NT2/D1 (cell line): ENCODE data around the gene TAF5.

- RRBS, 2 experiments, result 2 to 3% methylated on average over 3 of the region's 16 CpGs
These were observed 452 bp downstream of the NFKB2 start for GRCh38 chr10:102395820-102396493.

GRCh38 chr10:102454675-102455415 is 3.5 kb upstream of the C10orf95 start:
- RRBS, 2 experiments, result no CpG with 5 or more reads among the region's 12 CpGs

GRCh38 chr10:102596819-102598064 is 47.0 kb upstream of the TRIM8 start:
- RRBS, 2 experiments, result no CpG with 5 or more reads among the region's 16 CpGs

DNA sequence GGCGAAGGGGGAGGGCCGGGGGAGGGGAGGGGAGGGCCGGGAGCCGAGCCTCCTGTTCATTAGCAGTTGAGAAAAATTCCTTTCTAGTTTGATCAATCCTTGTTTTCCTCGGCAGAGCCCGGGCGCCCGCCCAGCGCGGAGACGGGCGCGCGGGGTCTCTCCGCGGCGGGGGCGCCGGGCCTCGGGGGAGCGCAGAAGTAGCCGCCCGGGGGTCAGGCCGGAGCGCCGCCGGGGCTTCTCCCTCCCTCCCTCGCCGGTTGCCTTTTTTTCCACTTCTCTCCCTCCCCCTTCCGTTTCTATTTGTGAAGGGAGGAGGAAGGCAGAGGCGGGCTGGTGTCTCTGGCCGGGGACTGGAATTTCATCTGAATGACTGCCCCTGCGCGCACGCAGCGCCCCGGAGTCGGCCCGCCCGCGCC is 702 bp upstream of the TRIM8 start:
- RRBS, 2 experiments, result 1 to 2% methylated on average over 27 to 28 of the region's 41 CpGs

DNA sequence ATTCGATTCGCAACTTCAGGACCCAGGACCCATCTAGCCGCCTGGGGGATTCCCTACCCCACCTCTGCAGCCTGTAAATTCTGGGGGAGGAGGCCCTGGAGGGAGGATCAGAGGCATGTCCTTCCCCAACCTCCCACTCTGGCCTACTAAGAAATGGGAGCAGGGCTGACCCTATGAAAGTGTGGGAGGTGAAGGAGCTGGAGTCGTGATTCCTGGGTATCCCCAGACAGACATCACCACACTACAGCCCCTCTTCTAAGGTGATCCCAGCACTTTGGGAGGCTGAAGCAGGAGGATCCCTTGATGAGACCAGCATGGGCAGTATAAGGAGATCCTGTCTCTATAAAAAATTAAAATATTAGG is 17.5 kb downstream of the TRIM8 start:
- RRBS, 2 experiments, result no CpG with 5 or more reads among the region's 4 CpGs

- RRBS, 2 experiments, result no CpG with 5 or more reads among the region's 4 CpGs
These were observed 23.8 kb downstream of the TRIM8 start for GRCh38 chr10:102667966-102668495.

DNA sequence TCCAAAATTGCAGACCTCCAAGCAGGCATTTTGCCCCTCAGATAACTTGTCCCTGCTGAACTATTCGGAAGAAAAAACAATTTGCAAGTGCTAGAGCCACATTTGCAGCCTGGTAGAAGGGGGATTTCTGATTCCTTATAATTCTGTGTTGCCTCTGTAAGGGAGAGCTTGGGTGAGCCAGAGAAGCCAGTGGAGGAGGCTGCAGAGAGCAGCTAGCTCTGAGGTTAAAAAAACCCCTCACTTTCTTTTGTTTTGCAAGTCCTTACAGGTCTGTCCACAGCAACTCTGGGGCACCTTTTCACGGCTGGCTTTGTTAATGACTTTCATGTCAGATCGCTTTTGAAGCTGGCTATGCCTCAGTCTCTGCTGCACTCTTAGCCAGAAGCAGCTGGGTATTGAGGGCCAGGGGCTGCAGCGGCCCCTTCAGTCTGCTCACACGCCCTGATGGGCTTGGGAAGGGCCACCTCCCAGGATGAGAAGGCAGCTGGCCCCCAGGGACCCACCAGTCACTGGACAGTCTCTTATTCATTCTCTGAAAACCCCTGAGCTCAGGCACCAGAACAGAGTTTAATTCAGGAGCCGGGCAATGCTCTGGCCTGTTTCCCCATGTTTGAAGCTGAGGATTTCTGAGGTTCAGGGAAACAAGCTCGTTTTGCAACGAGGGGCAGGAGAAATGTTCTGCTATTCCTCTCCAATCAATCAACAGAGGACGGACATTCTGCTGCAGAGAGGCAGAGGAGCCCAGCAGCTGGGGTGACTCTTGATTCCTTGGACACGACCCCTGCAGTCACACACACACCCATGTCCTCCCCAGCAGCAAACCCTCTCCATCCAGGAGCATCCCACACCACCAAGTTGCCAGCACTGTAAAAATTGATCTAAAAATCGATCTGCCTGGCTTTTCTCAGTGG is 30.9 kb downstream of the TRIM8 start:
- RRBS, 2 experiments, result no CpG with 5 or more reads among the region's 11 CpGs

GRCh38 chr10:102718134-102718700 is 3.8 kb downstream of the SFXN2 start:
- RRBS, 2 experiments, result no CpG with 5 or more reads among the region's 5 CpGs

DNA sequence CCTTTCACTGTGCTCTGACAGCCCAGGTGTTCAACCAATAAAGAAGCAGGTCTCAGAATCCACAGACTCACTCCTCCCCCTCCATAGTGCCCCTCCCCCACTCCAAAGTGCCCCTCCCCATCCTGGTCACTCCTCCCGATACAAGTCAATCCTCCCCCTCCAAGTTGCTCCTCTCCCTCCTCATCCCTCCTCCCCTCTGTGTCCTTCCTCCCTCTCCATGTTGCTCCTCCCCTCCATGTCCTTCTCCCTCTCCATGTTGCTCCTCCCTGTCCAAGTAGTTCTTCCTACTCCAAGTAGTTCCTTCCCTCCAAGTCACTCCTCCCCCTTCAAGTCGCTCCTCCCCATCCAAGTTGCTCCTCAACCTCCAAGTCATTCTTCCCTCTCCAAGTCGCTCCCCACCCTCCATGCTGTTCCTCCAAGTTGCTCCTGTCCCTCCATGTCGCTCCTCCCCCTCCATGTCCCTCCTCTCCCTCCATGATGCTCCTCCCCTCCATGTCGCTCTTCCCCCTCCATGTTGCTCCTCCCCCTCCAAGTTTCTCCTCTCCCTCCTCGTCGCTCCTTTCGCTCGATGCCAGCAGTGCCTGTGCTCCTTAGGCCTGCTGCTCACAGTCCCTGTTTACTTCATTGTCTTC is 8.7 kb upstream of the WBP1L start:
- RRBS, 2 experiments, result no CpG with 5 or more reads among the region's 9 CpGs

- RRBS, 2 experiments, result no CpG with 5 or more reads among the region's 9 CpGs
These were observed 21.2 kb downstream of the WBP1L start for GRCh38 chr10:102764799-102765594.

DNA sequence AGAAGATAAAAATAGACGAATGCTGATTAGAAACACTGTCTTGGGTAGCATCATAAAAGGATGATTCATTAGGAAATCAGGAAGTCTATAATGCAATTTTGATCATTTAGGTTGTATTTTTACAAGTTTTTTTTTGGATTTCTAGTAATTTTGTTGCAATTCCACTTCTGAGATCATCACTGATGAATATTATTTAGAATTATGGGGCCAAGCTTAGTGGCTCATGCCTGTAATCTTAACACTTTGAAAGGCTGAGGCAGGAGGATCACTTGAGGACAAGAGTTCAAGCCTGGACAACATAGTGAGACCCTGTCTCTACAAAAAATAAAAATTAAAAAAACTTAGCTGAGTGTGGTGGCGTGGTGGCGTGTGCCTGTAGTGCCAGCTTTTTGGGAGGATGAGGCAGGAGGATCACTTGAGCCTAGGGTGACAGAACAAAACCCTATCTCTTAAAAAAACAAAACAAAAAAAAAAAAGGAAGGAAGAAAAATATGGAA is 29.7 kb downstream of the WBP1L start:
- RRBS, 2 experiments, result no CpG with 5 or more reads among the region's 3 CpGs

DNA sequence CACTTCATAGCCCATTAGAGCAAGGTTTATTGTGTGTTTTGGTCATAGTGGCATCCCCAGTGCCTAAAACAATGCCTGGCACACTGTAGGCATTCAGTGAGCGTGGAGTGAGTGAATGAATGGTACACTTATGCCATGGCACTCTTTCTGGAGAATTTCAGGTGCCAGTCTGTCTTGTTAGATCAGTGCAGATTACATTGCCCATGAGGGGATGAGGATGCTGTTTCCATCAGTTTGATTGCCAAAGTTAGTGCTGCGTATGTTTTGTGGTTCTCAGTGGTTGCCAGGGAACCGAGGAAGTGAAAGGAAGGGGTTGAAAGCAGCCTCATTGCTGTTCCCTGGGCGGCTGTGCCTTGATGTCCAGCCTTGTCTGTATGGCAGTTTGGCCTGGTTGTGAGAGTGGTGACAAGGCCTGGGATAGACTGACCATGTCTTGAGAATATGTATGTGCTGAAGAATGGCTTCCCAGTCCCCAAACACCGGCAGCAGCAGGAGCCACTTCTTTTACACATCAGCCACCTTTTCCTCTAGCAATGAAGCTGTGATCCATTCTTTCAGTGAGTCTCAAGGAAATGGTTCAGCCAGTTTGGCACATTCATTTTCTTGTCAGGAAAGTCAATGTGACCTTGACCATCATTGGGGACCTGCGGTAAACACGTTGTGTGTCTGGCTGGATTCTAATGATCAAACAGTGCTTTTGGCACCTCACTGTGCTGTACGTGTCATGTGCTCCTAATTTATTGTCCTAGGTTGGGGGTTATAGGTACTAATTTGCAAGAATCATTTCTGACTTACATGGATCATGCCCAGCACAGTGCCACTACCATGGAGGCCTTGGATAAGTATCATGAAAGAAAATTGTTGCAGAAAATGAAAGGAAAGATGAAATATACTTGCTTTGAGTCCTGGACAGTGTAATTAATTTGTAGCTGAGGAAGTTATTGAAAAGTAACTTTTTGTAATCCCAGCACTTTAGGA is 30.4 kb downstream of the WBP1L start:
- RRBS, 2 experiments, result no CpG with 5 or more reads among the region's 8 CpGs

- RRBS, 2 experiments, result no CpG with 5 or more reads among the region's 10 CpGs
These were observed 40.8 kb downstream of the CYP17A1 start for GRCh38 chr10:102796330-102796918.

DNA sequence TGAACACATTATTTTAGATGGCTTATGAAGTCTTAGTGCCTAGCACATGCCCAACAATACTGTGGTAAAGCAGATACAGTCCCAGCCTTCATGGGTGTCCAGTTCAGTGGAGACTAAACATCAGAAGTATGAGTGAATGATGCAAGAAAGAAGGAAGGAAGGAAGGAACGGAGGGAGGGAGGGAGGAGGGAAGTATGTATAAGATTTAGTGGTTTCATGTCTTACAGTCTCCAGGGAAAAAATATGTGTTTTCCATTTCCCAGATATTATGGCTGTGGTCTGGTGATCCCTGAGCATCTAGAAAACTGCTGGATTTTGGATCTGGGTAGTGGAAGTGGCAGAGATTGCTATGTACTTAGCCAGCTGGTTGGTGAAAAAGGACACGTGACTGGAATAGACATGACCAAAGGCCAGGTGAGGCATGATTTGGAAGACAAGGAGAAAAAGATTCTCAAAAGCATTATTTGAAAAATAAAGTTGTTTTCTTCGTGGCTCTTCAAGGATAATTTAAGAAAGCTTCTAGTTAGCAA is 3.0 kb downstream of the AS3MT start:
- RRBS, 2 experiments, result no CpG with 5 or more reads among the region's 3 CpGs

GRCh38 chr10:103021865-103022334 is 103.8 kb downstream of the CNNM2 start:
- RRBS, 2 experiments, result no CpG with 5 or more reads among the region's 5 CpGs

- RRBS, 2 experiments, result no CpG with 5 or more reads among the region's 3 CpGs
These were observed 4.1 kb upstream of the NT5C2 start for GRCh38 chr10:103197096-103197597.

- RRBS, 2 experiments, result 11 to 32% methylated on average over 3 to 6 of the region's 17 CpGs
These were observed 4.7 kb downstream of the INA start for GRCh38 chr10:103281566-103282119.

DNA sequence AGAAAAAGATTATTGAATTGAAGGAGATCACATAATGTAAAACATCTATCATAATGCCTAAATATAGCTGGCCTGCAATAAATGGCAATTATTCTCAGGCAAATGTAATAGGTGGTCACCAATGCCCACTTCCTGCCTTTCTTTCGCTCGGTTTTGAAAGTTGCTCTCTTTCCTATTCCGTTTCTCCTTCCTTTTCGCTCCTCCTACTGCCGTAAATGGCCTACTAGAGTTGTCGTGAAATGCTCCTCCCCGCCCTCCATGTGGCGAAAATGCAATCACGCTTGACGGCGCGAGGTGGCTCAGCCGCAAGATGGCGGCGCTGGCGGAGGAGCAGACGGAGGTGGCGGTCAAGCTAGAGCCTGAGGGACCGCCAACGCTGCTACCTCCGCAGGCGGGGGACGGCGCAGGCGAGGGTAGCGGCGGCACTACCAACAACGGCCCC is at the start of gene TAF5:
Gene TAF5, plus strand, starts transcription at position 297 of the 442 bp plus-strand sequence.
- RRBS, 2 experiments, result no CpG with 5 or more reads among the region's 28 CpGs

DNA sequence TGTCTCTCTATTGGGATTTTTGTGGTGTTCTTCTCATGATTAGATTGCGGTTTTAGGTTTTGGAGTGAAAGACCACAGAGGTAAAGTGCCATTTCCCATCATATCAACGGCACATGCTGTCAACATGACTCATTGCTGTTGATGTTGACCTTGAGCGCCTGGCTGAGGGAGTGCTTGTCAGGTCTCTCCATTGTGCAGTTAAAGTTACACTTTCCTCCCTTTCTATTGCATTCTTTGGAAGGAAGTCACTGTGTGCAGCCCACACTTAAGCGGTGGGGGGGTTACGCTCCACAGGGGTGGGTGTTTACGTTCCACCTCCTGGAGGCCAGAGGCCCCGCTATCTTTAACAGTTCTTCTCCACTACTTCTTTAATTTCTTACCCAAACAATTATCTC is 10.9 kb downstream of the NEURL1 start:
- RRBS, 2 experiments, result no CpG with 5 or more reads among the region's 7 CpGs

GRCh38 chr10:103548607-103549596 is 55.4 kb downstream of the NEURL1 start:
- RRBS, 2 experiments, result no CpG with 5 or more reads among the region's 14 CpGs